Astrocyte (in vitro differentiated cells and primary cell): ENCODE measurements around the gene PSAP.

DNA sequence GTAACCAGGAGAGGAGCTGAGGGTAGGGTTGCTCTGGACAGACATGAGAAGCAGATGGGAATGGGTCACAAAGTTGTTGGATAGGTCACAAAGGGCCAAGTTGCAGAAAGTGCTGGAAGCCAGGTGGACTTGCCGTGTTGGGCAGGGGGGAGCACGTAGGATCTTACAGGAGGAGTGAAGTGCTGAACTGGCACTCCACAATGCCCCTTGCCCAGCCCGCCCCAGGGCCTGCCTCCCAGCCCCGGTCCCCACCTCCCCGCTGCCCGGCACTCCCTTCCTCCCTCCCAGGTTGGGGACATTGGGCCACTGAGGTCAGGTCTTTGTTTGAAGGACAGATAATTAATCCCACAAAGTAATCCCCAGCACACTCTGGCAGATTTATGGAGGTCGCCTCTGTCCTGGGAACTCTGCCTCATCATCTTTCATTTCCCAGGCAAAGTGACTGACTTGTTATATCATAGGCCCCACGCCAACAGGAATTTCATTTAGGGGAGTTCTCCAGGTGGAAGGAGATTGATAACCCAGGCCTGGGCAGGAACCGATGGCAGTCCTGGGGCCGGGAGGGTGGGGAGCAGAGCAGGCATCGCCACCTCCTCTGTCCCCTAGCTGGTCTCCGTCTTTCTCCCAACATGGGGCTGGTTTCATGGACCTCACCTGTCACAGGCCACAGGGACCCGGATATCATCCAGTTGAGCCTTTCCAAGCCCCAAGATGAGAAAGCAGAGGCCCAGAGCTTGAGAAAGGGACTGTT, 122.8 kb downstream of the C10orf105 start:
- PRO-cap: no peak
- RRBS, 2 experiments: 83% methylated on average over 3 of the region's 13 CpGs; no CpG with 5 or more reads in 1 of the 2 experiments

DNA sequence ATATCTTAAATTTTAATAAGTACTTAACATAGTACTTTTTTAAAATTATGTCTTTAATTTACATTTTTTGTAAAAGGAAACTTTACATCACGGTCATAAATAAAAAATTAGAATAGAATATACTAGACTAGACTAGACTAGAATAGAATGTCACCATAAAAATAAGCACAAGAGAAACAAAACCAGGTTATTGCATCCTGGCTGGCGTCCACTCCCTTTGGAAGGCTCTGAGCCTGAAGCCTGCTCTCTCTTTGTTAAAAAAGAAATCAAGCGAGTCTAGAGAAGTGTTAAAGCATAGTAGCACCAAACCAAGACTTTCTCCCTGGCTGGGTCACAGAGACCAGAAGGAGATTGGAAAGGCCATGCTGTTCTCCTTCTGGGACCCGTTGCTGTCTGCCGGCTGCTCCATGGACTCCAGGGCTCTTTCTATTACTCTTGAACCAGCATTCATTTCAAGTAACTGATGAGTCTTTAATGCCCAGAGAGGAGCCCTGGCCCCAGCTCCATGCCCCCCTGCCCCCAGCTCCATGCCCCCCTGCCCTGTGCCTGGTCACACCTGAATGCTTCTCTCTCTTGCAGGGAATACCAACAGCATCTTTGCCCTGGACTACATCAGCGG, 104.5 kb downstream of the C10orf105 start:
- PRO-cap: no peak
- RRBS, 2 experiments: no CpG with 5 or more reads among the region's 6 CpGs

DNA sequence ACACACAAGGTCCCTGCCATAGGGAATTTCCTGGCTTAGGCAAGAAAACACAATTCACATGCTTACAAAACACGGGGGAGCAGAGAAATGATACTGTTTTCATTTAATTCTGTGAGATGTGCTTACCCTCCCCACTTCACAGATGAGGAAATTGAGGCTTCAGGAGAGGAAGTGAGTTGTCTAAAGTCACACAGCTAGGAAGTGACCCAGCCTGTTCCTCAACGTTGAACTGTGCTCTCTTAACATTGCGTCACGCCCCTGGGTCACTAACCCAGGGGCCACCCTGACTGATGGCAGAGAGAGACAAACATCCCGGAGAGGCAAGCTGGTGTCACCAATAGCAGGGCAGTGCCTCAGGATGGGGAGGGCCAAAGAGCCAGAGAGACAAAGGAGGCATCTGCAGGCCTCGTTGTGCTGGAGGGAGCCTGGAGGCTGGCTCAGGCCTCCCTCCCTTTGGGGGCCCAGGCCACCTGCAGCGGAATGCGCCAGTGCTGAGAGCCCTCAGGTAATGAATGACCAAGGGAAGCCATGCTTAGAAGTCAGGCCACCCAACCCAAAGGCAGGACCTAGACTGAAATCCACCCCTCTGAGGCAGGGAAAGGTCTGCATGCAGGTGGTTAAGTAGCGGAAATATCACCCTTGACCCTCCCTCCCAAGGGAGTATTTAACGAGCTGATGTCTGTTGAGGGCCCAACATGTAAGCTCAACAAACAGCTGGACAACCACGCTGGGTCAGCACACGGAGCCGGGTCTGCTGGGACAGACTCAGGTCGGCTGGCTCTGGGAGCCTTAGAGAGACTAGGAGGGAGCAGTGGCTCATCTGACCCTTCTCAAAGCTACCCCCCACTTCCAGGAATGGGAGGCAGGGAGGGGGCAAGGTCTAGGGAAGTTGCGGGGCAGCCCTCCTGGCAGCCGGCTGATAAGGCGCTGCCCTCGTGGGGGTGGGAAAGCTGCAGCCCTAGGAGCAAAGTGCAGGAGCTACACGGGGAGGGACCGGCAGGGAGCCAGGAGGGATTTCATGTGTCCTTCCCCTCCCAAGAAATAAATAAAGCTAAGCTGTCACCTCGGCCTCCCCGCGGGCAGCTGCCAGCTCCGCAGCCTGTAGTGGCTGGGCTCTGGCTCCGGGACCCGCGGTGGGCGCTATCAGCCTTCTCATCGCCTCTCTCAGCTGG, 81.2 kb downstream of the C10orf105 start:
- PRO-cap: no peak
- RRBS, 2 experiments: 19 to 37% methylated on average over 5 of the region's 29 CpGs

DNA sequence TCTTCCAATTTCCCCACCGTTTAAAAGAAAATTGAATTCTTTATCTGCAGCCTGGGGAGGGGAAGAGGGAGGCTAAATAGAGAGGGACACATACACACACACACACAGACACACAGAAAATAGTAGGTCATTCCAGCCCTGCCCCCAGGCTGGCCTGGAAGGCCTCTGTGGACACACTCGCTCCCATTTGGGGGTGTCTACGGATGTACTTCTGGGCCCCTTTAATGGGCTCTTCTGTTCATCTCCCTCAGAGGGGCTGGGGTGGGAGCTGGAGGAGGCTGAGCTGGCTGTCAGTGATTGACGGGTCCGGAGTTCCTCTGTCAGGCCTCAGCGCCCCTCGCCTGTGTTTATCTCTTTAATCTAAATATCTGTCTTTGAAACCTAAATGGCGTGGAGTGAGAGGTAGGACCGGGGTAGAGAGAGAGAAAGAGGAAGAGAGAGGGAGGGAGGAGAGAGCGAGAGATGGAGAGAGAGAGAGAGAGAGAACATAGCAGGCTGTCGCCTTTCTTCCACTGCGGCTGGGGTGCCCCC, 61.7 kb downstream of the C10orf105 start:
- PRO-cap: no peak
- RRBS, 2 experiments: 59 to 75% methylated on average over 3 to 5 of the region's 12 CpGs

DNA sequence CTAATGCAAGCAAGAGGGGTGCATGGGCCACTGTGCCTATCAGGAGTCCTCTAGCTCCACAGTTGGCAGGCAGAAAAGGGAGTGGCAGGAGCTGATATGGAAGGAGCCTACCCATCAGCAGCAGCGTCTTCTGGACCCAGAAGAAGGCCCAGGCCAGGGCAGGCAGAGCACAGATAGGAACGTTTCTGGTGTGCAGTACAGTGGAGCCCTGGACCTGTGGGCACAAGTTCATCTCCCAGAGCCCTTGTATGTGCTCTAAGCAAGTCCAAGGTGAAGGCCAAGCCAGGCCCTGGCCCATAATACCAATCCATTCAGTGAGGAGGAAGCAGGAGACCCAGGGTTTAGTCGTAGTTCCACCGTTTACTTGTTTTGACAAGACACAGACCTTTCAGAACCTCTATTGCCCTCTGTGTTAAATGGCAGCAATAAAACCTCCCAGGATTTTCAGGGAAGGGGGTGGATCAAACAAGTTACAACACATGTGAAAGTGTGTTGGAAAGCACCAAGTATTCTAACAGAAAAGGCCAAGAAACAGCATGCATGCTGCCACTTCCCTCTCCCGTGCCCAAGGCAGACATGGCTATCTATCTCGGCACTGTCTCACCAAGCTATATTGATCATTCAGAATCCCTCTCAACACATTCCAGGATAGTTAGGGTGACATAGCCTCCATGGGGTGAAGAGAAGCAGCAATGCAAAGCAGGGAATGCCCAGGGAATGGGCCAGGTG, 25.9 kb downstream of the VSIR start:
- PRO-cap: no peak
- RRBS, 2 experiments: no CpG with 5 or more reads among the region's 6 CpGs

- PRO-cap: no peak
- RRBS, 2 experiments: no CpG with 5 or more reads among the region's 18 CpGs
Measured at GRCh38 chr10:71750160-71750982, 22.9 kb downstream of the VSIR start.

- PRO-cap: no peak
- RRBS, 2 experiments: 92 to 96% methylated on average over 1 of the region's 15 CpGs
Measured at GRCh38 chr10:71818283-71819433, 32.4 kb downstream of the PSAP start.

GRCh38 chr10:71828718-71829649, 22.1 kb downstream of the PSAP start:
- PRO-cap: no peak
- RRBS, 2 experiments: no CpG with 5 or more reads among the region's 13 CpGs

DNA sequence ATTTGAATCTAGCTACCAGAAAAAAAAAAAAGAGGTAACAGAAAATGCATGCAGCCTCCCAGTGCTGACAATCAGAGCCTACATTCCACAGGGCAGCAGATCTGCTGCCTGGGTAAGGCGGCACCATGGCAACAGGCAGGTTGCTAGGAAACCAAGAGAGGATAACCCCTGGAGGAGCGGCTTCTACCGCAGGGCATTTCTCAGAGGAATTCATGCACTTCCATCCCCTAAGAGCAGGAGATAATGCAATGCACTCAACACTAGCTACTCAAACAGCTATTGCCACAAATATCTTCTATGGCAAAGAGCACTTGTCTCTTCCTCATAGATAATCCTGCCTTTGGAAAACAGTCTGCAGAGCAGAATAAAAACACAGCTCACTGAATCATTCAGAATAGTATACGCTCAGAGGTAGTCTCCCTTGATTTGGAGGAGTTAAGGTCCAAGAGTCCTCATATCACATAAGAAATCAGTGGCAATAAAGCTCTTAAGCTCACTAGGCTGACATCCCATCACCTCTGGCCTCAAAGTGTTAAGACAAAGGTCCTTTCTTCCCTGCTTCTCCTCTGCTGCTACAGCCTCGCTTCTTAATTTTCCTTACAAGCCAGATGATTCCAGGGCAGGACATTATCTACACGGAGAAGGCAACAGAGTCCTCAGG, 10.8 kb downstream of the PSAP start:
- PRO-cap: no peak
- RRBS, 2 experiments: no CpG with 5 or more reads among the region's 6 CpGs

DNA sequence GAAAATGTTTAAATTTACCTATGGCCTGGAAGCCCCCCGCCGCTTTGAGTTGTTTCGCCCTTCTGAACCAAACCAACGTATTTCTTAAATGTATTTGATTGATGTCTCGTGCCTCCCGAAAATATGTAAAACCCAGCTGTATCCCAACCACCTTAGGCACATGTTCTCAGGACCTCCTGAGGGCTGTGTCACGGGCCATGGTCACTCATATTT, 748 bp downstream of the PSAP start:
- PRO-cap: unidirectional peak, plus-strand start at position 155 of the sequence
- RRBS, 2 experiments: no CpG with 5 or more reads among the region's 7 CpGs

- PRO-cap: bidirectional peak, plus-strand start at chr10:71850868, minus-strand start at chr10:71850755; bidirectional peak, plus-strand start at chr10:71851095, minus-strand start at chr10:71851249
- RRBS, 2 experiments: no CpG with 5 or more reads among the region's 59 CpGs
Measured at GRCh38 chr10:71850610-71851643, at the start of gene PSAP. Gene PSAP (minus strand): TSS chr10:71851251.

GRCh38 chr10:71868069-71868794, 17.2 kb upstream of the PSAP start:
- PRO-cap: no peak
- RRBS, 2 experiments: no CpG with 5 or more reads among the region's 8 CpGs

- PRO-cap: no peak
- RRBS, 2 experiments: no CpG with 5 or more reads among the region's 27 CpGs
Measured at GRCh38 chr10:71970699-71972024, 7.0 kb downstream of the CHST3 start.

DNA sequence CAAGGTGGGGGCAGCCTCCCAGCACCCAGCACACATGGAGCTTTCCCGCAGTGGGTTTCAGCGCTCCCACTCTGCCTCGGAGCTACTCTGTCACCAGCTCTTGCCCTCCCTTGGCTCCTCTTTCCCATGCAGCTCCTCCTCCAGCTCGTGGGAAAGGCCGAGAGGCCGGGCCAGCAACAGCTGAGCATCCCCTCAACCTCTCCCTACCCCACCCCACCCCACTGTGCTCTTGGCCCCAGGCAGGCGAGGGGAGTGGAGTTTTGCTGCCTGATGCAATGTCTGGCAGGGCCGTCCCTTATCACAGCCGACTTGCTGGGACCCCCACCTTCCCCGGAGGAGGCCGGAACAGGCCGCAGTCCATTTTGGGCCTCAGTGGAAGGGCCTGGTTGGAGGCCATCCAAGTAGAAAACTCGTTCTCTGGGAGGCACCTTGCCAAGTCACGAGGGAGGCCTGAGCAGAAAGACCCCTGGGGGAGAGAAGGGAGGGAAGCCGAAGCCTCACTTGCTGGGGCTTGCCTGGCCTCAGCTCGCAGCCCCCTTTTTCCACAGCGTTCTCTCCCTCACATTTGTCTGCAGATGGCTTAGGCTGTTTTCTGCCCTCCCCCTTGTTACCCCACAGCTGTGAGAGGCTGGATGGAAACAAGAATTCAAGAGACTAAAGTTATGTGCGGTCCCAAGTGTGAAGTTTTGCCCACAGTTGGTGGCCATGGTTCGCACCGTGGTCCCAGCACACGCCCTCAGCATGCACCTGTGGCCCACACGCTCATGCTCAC, 35.3 kb downstream of the CHST3 start:
- PRO-cap: unidirectional peak, minus-strand start at position 91 of the sequence
- RRBS, 2 experiments: no CpG with 5 or more reads among the region's 22 CpGs

DNA sequence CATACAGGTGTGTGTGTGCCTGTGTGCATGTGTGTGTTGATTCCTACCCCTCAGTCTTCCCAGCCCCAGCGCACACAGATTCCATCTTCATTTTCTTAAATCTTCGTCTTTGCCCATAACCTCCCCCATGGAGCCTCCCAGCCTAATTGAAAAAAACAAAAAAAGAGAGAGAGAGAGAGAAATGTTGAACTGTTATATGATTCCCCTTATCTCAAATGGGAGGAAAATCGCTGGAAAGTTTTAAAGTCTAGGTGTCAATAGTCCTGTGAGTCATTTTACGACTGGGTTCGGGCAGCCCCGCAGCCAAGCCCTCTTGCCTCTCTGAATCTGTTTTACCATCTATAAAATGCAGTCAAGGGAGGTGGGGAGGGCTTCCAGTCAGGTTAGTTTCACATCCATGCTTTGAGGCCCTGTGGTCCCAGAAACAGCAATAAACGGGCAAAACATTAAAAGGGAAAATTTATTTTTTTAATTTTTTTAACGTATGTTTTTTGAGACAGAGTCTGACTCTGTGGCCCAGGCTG, 60.8 kb downstream of the SPOCK2 start:
- PRO-cap: no peak
- RRBS, 2 experiments: no CpG with 5 or more reads among the region's 8 CpGs

GRCh38 chr10:72059449-72060426, 28.6 kb downstream of the SPOCK2 start:
- PRO-cap: no peak
- RRBS, 2 experiments: no CpG with 5 or more reads among the region's 21 CpGs

- PRO-cap: no peak
- RRBS, 2 experiments: 41 to 46% methylated on average over 1 of the region's 5 CpGs
Measured at GRCh38 chr10:72069077-72069407, 19.3 kb downstream of the SPOCK2 start.

DNA sequence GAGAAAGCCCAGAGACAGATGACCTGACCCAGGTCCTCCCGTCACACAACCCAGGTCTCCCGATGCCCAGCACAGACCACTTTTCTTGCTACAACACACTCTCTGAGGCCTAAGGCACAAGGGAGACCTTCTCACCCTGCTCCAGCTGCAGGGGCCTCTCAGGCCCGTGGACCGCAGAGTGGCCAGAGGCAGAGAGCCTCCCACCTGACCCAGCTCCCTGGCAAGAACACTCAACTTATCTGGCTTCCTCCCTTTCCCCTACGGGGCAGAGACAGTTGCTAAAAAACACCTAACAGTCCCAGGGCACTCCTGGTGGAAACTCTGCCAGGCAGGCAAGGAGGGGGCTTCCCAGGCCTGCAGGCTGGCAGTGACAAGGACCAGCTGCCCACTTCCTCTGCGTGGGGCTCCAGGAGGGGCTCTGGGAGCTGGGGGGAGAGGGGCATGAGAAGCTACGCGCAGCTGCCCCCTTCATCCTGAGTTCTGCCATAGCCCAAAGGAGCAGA, 14.7 kb downstream of the SPOCK2 start:
- PRO-cap: no peak
- RRBS, 2 experiments: no CpG with 5 or more reads among the region's 8 CpGs

- PRO-cap: no peak
- RRBS, 2 experiments: 100% methylated on average over 1 of the region's 10 CpGs; no CpG with 5 or more reads in 1 of the 2 experiments
Measured at GRCh38 chr10:72077594-72077894, 10.8 kb downstream of the SPOCK2 start.

GRCh38 chr10:72145217-72145972, 57.0 kb upstream of the SPOCK2 start:
- PRO-cap: no peak
- RRBS, 2 experiments: no CpG with 5 or more reads among the region's 1 CpG